Penis (tissue), 1 donor: ENCODE data around the genes DLGAP4, RPN2 and SRC.

DNA sequence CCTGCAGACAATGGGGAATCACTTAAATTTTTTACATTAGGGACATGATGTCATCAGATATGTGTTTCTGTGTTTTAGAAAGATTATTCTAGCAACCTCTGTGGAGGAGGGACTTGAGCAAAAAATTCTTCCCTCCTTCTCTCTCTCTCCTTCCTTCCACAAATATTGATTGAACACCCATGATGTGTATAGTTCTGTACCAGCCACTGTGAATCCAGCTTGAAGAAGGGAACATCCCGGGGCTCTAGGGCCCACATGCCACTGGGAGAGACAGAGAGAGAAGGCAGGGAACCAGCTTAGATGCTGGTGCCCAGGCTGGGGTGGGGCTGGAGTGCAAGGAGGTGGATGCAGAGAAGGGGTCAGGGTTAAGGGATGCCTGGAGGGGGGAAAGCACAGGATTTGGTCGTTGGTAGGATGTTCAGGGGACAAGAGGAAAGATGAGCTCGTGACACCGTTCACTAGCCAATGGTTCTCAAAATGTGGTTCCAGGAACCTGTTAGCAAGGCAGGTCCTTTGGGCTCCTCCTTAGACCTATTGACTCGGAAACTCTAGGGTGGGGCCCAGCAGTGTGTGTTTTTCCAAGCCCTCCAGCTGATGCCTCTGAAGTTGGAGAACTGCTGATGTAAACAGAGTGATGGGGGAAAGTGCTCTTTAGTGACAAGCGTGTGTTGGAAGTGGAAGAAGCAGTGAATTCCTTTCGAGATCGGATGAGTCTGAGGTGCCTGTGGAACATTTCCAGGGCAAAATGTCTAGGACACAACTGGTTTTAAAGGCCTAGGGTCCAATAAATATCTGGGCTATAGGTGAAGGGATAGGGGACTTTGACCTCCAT, 19.6 kb upstream of the AAR2 start:
- PRO-cap = no peak

DNA sequence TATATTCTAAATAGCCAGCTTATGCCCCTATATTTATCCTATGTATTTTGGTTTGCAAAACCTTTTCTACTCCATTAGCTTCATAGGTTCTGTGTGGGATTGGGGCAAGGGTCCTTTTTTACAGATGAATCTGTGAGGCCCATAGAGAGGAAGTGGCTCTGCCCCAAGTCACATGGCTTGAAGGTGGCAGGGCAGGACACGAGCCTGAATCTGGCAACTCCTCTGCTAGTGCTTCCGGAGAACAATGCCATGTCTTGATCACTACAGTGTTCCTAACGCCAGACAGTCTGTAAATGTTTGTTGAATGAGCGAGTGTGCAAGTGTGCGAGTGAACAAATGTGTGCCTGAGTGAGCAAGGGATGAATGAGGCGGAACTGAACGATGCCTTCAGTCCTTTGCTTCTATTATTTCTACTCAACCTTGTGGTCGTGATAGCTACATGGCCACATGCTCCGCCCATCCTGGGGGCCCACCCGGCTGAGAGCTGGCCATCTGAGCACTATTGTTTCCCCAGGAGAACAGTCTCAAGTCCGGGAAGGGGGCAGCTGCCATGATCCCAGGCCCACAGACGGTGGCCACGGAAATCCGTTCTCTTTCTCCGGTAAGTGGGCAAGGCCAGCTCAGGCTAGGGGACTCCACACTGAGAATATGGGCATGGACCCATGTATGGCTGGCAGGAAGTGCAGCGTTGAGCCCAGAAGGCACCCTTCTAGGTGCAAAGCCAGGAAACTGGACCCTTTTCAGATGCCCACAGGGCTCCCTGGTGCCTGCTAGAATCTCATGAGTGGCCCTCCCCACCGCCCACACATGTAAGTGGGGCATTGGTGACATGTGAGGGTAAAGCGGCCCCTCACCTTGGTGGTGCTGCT, 17.7 kb upstream of the AAR2 start:
- PRO-cap = no peak

- PRO-cap = no peak
These were observed 14.6 kb upstream of the AAR2 start for GRCh38 chr20:36221484-36222250.

- PRO-cap = no peak
These were observed 19.7 kb downstream of the AAR2 start for GRCh38 chr20:36255889-36256405.

- PRO-cap = no peak
These were observed at the start of gene DLGAP4 for GRCh38 chr20:36306190-36306958. Gene DLGAP4 (plus strand): TSS chr20:36306339.

- PRO-cap = no peak
These were observed 27.8 kb downstream of the DLGAP4 start for GRCh38 chr20:36334015-36334285.

GRCh38 chr20:36470538-36470744, 70.9 kb upstream of the MYL9 start:
- PRO-cap = no peak

DNA sequence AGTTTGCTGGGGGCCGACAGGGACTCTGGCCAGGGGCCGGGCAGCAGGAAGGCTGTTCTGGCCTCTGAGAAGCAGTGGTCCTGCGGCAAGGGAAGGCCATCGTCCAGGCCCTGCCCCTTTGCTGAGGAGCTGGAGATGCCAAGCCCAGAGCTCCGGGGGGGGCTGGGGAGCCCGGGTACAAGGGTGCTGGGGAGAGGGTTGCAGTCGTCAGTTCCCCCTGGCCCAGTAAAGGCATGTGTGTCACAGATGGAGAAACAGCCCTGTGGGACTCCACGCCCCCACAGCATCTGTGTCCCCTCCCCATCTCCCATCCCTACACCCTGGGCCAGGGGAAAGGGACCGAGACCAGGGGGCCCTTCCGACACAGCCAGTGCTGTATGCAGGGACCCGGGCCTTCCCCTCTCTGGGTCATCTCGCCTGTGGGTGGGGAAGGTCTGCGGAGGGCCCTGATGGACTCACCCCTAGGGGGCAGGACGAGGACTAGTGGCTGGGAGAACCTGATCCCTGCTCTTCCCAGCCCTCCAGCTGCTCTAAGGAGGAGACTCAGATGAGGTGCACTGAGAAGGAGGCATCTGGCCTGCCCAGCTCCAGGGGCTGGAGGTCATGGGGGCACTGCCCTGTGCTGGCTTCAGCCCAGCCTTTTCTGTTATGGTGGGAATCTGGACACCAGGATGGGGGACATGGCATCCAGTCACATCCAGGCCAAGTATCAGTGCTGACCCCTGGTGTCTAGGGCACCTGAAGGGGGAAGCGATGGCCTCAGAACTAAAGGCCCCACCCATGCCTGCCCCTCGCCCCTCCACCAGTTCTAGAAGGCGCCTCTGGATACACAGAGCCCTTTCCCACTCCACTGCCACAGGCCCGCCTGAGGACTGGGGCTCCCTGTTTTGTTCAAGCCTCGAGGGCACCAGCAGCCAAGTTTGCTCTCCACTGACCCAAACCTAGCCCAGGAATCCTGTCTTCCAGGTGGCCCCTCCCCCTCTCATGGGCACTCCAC, 710 bp downstream of the MYL9 start:
- PRO-cap = bidirectional peak, plus-strand start at position 342 of the sequence, minus-strand start at position 227 of the sequence; bidirectional peak, plus-strand start at position 537 of the sequence, minus-strand start at position 405 of the sequence; bidirectional peak, plus-strand start outside the sequence, minus-strand start at position 863 of the sequence

DNA sequence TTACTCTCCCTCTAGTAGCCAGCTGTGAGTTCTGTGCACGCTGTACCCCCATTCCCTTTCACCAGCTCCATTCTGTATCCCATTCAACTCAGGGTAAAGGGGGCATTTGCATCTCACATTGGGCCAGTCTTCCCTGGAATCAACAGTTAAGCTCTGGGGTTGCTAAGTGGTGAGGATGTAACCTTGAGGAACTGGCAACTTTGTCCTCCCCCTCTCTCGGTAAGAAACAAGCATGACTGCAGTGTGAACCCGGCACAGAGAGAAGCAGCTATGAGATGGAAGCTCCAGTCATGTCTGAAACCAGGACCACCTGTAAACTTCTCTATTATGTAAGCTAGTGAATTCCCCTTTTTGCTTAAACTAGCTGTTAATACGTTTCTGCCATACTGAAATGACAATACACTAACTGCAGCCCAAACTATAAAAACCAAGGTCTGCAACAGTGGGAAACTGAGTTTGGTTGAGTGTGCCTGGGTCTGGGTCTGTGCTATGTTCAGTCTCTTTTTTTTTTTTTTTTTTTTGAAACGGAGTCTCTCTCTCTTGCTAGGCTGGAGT, 11.5 kb upstream of the RAB5IF start:
- PRO-cap = no peak

DNA sequence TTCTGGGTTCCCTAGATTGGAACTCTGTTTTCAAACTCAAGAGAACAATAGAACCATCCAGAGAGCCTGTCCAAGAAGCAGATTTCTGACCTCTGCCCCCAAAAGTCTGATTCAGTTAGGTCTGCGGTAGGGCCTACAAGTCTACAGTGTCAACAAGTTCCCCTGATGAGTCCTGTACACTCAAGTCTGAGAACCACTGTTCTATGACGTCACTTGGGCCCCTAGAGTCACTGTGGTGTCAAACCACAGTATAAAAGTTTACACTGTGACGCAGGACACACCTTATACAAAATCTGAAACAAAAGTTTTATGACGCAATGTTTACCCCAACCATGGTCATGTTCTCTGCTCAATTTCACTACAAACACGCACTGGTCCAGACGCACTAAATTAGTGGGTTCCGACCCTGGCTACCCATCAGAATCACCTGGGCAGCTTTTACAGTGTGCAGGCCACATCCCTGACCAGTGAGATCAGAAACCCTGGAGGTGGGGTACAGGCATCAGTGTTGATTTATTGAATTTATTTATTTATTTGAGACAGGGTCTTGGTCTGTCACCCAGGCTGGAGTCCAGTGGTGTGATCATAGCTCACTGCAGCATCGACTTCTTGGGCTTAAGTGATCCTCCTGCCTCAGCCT, 17.8 kb downstream of the SLA2 start:
- PRO-cap = no peak

DNA sequence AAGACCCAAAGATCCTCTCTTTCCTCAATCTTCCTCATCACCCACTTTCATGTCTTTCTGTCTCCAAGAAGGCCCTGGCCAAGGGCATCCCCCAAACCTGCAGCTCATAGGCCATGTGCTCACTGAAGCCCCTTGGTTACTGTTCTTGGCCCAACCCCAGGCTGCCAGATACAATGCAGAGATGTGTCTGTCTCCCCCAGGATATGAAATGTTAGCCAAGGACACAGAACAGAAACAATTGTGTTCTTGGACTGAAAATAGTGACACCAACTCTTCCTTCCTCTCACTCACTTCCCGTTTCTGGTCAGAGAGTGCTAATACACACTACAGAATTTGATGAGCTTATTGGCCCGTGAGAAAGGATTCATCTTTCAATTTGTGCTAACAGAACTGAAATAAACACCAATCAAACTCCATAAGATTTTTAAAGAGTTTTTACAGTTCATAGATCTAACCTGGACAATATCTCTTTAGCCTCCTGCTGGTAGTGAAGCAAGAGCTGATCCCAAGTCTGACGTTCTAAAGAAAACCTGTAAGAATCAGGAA, 11.8 kb upstream of the NDRG3 start:
- PRO-cap = no peak

DNA sequence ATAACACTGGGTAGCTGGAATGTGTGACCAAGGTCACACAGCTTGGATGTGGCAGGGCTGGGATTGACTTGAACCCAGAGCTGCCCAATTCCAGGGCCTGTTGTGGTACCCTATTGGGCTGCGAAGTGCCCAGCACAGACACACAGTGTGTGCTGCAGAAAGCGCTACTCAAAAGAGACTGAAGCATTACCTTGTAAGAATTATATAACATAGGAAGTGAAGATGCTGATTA, 3.6 kb upstream of the SOGA1 start:
- PRO-cap = no peak

DNA sequence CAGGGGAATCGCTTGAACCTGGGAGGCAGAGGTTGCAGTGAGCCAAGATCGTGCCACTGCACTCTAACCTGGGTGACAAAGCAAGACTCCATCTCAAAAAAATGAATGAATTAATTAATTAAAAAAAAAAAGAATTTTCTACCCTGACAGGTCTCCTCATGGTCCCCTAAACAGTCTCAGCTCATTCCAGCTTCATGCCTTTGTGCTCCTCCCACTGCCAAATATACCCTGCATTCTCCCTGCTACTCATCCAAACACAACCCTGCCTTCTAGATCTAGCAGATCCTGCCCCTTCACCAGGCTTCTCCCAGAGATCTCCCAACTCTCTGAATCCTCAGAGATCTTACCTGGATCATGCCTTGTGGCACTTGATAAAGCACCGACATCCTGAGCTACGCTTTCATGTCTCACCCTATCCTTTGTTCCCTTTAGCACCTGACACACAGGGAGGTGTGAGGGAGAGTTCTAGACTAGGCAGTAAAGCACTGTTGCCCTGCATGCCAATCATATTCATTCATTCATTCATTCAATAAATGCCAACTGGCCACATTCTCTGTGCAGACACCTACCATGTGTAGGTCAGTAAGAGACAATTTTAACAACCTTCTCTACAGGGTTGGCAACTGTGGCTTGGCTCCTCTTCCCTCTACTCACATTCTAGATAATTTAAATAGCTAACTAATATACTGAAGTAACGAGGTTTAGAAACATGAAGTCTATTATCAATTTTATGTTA, 21.0 kb downstream of the TLDC2 start:
- PRO-cap = no peak

GRCh38 chr20:36954917-36955716, 3.6 kb upstream of the SAMHD1 start:
- PRO-cap = no peak

- PRO-cap = no peak
These were observed 890 bp upstream of the RBL1 start for GRCh38 chr20:37096575-37097199.

GRCh38 chr20:37179189-37179926, at the start of gene RPN2:
Gene RPN2 (plus strand): TSS chr20:37179330.
- PRO-cap = bidirectional peak, plus-strand start at chr20:37179318, minus-strand start at chr20:37179371; bidirectional peak, plus-strand start at chr20:37179661, minus-strand start at chr20:37179548

DNA sequence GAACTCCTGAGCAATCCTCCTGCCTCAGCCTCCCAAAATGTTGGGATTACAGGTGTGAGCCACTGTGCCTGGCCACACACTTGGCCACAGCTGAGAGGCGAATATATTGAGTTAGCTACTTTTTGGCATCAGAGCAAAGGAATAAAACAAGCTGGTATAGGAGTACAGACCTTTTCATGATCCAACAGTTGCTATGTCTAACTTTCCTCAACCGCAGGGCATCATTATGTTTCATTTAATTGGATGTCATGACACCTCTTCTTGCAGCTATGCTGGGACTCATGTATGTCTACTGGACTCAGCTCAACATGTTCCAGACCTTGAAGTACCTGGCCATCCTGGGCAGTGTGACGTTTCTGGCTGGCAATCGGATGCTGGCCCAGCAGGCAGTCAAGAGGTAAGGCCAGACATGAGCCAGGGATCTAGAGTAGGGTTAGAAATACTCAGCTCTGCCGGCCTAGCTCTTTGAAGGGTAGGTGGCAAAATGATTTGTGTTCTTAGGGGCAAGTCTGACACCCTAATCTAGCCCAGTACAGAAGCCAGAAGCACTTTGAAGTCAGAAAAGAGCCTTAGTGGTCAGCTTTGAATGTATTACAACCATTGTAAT, 25.2 kb downstream of the GHRH start:
- PRO-cap = no peak

DNA sequence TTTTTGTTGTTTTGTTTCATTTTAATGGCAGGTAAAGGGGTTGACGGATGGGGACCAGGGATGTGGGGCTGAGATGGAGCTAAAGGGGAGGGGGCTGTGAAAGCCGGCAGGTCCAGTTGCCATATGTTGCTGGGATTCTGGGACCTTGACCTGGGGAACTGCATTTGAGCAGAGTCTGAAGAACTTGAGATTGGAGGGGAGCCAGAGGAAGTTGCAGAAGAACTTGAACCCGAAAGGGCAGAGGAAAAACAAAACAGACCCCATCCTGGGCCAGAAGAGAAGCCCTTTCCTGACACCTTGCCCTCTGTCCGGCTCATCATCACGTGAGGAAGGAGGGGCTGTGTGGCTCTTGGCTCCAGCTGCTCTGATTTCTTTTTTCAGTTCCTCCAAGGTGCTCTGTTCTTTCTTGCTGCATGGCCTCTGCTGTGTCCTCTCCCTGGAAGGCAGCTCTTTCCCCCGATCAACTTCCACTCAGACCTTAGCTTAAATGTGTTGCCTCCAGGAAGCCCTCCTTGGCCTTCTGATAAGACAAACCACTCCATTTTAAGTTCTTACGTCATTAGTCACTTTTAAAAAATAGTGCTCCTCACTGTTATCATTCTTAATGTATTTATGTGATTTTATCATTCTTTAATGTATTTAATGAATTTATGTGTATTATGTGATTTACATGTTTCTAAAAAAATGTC, 12.4 kb upstream of the MANBAL start:
- PRO-cap = no peak

DNA sequence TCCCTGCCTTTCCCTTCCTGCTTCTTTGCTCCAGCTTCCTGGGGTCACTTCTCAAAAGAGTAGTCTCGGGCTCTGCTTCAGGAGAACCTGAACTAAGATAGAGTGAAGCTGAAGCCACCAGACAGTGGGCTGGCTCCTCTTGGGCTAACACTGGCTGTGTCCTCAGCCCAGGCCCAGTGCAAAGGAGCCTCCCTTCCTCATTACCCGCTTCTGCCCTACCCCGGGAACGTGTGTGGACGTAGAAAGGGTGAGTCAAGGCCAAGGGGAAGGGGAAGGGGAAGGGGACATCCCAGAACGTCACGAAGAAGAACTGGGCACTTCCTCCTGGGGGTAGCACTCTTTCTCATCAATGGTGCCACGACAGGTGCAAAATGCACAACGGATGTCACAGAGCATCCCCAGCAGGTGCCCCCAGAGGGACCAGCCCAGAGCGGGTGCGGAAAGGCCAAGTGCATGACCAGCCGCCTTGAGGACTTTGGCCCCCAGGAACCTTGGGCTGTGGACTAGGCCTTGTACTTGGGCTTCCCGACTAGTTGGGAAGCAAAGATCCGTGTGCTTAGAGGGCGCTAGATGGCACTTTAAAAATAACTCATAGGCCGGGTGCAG, 12.2 kb upstream of the SRC start:
- PRO-cap = no peak

- PRO-cap = bidirectional peak, plus-strand start at chr20:37346140, minus-strand start at chr20:37346010
These were observed at the start of gene SRC for GRCh38 chr20:37345522-37346507. Gene SRC (plus strand): TSS chr20:37346140.